ENCODE measurements around the gene HMCES.

DNA sequence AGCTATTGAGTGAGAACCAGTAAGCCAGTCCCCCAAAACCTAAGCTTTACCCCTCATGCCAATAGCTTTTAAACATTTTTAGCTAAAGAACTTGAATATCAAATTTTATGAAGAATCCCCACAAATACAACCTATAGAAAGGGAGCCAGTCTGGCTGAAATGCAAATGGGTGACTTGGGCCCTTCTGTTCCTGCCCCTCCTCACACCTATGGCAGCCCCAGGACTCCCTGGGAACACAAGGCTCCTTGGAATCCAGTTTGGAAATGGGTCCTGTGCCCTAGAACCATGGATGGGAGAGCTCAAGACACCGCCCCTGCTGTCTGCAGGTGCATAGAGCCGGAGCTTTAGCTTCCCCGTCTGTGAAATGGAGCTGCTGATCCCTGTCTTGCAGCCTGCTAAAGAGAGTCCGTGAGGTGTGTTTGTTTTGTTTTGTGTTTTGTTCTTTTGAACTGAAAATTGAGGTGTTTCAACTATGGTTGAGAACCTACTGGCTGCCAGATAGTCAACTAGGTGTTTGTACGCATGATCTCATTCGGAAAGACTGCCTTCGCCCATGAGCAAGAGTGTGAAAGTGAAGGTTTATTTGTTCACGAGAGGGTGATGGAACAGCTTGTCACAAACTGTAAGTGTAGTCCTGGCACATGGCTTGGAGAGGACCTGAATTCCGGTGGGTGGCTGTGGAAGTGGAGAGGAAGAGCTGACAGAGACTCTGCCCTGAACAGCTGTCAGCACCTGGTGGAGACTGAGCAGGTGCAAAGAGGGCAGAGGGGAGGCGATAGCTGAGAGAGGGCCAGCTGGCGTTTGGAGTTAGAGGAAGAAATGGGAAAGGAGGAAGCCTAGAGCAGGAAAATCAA lies 155.5 kb downstream of the EEFSEC start:
- RRBS: no CpG with 5 or more reads among the region's 11 CpGs

- RRBS: no CpG with 5 or more reads among the region's 6 CpGs
Observed at GRCh38 chr3:128412959-128413292, 53.8 kb downstream of the DNAJB8 start.

DNA sequence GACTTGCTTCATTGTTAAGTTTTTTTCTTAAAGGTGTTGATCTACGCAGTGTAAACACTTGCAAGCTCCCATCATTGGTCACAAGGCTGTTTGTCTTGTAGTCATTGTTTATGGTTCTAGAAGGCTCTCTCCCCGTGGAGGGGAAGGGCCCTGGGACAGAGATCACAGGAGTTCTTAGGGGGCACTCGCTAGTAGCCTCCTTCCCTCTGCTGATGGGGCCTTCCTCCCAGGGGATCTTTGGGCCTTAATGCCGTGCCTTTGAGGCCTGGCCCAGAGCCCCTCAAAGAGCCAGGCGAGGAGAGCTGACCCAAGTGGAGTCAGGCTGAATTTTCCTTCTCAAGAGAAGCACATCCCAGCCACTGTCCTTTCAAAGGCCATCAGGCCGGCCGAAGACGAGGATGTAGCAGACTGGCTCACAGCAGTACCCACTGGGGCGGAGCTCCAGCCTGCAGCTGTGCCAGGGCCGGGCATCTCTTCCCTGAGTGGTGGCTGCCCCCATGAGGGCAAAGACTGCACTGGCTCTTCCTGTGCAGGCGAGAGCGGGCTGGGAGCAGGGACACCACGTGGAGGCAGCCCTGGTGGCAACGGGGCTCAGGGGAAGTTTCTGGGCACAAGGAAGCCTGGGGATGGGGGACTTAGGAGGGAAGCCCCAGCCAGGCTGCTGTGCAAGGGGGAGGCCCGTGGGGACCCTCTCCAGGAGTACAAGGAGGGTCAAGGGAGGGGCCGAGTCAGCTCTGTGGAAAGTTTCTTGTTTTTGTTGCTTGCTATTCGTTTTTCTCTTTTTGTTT lies 66.3 kb downstream of the RPN1 start:
- RRBS: 5% methylated on average over 5 of the region's 17 CpGs

DNA sequence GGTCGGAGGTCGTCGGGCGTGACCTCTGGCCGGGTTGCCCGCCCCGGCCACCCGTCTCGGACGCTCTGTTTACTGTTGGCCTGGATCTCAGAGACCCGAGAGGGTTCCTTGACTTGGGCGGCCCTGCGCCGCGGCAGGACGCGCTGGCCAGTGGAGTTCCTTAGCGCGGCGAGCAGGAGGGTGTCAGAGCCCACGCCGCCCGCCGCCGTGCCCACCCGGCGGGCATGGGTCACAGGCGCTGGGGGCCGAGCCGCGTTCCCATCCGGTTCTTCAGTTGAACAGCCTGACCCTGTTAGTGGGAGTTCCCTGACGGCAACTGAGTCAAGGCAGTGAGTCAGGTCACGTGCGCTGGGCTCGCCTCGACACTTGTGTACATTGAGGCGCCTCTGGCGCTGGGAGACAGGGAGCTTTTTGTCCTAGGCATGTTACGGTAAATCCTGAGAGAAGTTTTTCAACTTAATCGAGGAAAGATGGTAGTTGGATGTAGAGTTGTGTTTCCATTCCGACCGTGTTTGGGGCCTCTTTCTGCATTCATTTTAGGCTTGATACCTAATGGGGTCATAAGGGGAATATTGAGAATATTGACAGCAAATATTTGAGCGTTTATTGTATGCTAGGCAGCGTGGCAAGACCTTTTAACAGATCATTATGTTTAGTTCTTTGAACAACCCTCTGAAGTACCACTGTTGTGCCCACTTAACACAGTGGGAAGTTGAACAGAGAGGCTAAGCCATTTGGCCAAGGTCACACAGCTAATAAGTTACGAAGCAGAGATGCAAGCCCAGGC lies 753 bp downstream of the RAB7A start:
- RRBS: 2% methylated on average over 11 of the region's 46 CpGs

DNA sequence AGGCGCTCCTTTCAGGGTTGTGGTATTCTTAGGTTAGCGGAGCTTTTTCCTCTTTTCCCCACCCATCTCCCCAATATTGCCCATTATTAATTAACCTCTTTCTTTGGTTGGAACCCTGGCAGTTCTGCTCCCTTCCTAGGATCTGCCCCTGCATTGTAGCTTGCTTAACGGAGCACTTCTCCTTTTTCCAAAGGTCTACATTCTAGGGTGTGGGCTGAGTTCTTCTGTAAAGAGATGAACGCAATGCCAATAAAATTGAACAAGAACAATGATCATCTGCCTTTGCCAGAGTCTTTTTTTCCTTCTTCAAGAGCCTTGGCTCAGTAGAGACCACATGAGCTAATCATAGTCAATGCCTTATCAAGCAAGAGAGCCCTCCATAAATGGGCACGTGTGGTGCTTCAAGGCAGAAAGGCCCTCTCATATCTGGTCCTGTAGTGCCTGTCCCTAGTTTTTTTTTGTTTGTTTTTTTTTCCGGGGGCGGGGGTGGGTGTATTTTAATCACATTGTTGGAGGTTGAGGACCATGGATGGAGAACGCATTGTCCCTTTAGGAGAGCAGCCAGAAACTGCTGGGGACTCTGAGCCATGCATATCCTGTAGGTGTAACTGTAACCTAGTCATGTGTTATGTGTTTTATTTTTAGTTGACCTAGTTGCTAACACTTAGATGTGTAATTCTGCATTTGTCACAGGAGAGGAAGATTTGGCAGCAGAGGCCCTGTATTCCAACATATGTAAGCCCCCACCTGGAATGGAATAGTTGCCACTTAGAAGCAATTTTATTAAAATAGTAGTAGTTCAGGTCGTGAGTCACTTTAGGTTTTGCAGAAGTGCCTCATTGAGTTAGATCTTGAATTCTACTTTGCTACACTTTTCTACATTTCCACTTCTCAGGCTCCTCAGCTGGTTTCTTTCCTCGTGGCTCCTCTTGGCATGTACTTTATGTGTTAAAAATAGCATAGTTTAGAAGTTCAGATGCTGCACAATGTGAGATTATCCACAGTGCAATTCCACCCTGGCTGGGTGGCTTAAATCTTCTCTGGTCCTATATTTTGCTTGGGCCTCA lies 64.6 kb upstream of the ACAD9 start:
- RRBS: no CpG with 5 or more reads among the region's 10 CpGs

GRCh38 chr3:129070087-129070355 lies 9.4 kb downstream of the GP9 start:
- RRBS: no CpG with 5 or more reads among the region's 3 CpGs

DNA sequence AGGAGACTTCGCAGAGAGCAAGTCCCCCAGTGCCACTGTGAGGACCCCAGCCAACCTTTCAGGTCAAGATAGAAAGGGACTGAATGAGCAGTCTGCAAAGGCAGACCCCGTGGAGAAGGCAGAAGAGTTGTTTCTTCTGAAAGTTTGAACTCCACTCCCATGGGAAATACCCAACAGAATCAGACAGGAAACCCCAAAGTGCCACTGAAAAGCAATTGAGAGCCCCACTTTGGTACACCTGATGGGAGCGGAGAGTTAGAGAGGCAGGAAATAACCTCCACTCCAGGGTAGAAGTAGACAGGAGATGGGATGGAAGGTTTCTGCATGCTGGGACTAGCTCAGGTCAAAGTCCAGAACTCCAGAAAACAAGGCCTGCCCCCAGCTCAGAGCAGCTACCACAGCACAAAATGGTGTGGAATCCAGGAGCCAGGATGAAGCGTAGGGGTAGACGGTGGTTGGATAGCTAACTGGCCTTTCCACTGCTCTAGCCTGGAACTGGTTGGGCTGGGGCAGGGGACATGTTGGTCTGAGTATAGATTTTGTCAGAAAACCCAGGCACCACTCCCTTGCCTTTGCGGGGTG lies 1.8 kb upstream of the RAB43 start:
- RRBS: no CpG with 5 or more reads among the region's 6 CpGs

DNA sequence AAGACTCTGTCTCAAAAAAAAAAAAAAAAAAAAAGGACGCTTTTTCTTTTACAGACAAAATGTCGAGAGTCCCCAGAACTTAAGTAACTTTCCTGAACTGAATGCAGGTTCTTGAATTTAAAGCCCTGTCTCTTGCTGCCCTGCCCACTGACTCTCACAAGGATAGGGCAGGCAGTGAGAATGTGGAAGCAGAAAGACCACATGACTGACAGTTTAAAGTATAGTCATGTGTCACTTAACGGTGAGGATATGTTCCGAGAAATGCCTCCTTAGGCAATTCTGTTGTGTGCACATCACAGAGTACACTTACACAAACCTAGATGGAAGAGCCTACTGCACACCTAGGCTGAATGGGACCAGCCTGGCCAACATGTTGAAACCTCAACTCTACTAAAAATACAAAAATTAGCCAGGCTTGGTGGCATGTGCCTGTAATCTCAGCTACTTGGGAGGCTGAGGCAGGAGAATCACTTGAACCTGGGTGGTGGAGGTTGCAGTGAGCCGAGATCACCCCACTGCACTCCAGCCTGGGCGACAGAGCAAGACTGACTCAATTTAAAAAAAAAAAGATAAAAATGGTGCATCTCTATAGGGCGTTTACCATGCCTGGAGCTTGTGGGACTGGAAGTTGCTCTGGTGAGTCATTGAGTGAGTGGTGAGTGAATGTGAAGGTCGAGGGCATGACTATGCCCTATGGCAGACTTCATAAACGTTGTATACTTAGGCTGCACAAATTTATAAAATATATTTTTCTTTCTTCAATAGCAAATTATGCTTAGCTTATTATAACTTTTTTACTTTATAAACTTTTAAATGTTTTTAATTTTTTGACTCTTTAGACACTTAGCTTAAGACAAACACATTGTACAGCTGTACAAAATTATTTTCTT lies 18.9 kb upstream of the COPG1 start:
- RRBS: no CpG with 5 or more reads among the region's 9 CpGs

DNA sequence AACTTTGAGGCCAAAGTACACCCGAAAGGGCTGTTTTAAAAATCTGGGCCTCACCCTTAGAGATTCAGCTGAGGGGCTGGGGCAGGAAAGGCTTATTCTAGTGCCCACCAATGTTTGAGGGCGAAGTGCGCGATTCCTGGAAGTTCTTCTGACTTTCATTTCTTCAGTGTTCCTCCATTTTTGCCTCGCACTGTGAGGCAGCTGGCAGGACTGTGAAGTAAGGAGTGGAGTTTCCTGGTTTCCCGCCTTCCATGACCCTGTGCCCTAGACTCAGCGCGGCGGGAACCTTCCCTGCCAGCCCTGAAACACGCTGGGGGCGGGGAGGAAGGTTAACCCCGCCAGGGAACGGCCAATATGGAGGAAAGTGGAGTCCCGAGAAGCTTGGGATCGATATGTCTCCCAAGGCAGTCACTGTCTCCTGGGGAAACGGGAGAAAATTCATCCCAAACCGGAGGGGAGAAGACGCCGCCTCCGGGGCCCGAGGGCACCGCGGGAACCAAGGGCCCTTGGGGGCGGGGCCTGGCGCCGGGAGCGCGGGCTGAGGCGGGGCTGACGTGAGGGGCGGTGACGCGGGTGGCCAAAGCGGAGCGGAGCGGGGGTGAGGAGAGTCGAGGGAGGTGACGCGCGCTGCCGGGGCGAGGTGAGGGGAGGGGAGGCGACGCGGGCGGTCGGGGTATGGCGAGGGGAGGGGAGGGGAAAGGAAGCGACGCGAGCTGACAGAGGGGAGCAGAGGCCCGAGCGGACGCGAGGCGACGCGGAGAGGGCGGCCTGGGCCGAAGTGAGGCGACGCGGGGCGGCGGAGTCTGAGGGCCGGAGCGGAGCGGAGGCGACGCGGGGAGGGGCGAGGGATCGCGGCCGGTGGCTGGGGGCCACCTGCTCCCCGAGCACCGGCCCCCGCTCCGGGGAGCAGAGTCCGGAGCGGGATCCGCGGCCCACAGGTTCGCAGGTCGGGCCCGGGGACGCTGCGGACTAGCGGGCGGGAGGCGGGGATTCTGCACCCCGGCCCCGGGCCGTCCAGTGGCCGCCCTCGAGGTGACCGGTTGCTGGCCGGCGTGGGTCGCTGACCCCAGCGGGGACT lies at the start of gene HMCES:
Gene HMCES, plus strand, starts transcription at position 605 of the 1,078 bp plus-strand sequence.
- RRBS: 4% methylated on average over 43 of the region's 101 CpGs

DNA sequence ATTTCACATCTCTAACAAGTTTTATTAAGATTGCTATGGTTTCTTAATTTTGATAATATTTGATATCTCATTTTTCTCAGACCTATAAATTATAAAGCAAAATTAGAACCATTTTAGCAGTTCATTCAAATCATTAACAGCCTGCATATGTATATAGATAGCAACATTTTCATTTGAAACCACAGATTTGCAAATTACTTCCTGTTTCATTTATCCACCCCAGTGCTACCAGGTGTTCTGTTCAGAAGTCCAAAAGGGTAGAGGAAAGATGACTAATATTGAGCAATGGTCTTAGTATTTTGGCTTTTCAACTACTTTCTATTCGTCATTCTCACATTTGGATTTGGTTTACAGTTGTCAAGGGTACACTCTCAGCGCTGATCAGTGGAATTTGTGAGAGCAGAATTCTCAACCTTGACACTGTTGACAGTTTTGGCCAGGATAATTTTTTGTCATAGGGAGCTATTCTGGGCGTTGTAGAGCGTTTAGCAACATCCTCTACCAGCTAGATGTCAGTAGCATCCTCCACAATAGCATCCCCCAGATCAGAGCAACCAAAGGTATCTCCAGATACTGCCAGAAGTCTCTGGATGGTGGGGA lies 4.0 kb downstream of the HMCES start:
- RRBS: no CpG with 5 or more reads among the region's 4 CpGs

- RRBS: no CpG with 5 or more reads among the region's 7 CpGs
Observed at GRCh38 chr3:129365191-129365675, 49.1 kb upstream of the H1-10 start.

GRCh38 chr3:129397885-129398883 lies 30.3 kb downstream of the EFCAB12 start:
- RRBS: no CpG with 5 or more reads among the region's 13 CpGs

- RRBS: no CpG with 5 or more reads among the region's 8 CpGs
Observed at GRCh38 chr3:129399905-129400394, 28.5 kb downstream of the EFCAB12 start.

DNA sequence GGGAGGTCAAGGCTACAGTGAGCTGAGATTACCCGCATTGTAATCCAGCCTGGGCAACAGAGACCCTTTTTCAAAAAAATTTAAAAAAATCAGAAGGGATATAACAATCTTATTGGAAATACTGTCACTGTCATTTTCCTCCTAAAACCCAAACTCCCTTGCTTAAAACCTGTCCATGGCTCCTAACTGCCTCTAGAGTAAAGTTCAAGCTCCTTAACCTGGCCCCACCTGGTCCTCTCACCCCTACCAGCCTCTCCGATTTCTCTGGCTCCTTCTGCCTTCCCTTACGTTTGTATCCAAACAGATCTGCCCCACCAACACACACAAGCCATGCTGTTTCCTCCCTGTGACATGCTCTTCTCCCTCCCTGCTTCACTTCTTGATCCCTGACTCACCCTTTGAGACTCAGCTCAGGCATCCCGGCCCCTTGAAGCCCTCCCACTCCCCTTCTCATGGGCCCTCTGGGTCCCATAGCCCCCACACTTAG lies 4.8 kb downstream of the EFCAB12 start:
- RRBS: no CpG with 5 or more reads among the region's 4 CpGs

DNA sequence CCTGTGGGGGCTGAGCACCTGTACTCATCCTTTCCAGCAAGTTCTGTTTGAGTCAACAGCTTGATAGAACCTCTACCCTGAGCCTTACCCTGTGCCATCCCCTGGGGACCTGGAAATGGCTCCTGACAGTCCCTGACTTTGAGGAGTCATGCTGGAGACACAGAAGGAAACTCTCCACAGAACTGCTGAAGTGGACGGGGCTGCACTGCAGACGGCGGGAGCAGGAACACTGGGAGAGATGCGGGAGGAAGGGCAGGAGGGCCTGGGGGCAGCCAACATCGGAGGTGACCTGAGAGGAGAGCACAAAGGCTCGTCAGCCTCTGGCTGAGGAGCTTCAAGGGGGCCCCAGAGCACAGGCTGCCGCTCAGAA lies 14.9 kb upstream of the RHO start:
- RRBS: no CpG with 5 or more reads among the region's 7 CpGs

GRCh38 chr3:129557059-129558013 lies 14.4 kb downstream of the H1-8 start:
- RRBS: no CpG with 5 or more reads among the region's 39 CpGs

- RRBS: 4% methylated on average over 17 of the region's 54 CpGs
Observed at GRCh38 chr3:129626369-129627388, 20.2 kb upstream of the PLXND1 start.

- RRBS: no CpG with 5 or more reads among the region's 2 CpGs
Observed at GRCh38 chr3:129686921-129687283, 80.4 kb upstream of the PLXND1 start.

- RRBS: no CpG with 5 or more reads among the region's 1 CpG
Observed at GRCh38 chr3:129878436-129879063, 15.0 kb downstream of the TMCC1 start.

DNA sequence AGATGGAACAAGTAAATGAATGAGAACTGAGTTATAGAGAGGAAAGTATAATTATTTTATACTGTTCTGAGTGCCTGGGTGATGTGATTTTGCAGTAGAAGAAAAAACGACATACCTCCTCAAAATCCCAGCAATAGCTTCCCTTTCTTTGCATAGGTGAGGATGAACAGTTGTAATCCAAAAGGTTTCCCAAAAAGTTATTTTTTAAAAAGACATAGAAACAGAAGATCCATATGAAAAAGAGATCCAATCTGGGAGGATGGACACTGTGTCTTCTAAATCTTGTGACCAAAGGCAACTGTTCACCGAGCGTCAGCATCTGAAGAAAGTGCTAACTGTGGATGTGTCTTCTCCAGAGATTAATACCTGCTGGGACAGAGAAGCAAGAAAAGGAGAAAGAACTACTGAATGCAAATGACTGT lies 13.3 kb downstream of the TMCC1 start:
- RRBS: no CpG with 5 or more reads among the region's 3 CpGs

Data from GM06990 (cell line).